Neural cell (in vitro differentiated cells): ENCODE measurements around the gene ZNF892.

GRCh38 chr2:91748537-91749369, 2838.4 kb upstream of the AQP7B start:
- RAMPAGE, long total RNA, result no peak

DNA sequence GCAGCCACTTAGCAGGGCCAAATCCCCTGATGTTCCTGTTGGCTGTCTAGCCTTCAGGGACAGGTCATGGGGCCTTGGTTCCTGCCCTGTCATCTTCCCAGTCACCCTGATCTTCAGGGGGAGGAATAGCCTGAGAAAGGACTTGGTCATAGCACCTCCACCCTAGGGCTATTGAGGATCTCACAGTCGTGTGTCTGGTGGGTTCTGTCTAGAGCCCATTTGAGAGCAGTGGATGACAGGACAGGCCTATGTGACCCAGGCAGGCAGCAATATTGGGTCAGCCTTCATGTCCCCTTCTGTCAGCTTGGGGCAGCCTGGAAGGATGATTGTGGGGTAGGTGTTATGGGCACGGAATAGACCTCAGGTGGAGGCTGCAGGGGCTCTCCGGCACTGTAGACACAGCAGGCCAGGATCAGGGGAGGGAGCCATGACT, 2815.7 kb upstream of the AQP7B start:
- RAMPAGE, long total RNA, result no peak

DNA sequence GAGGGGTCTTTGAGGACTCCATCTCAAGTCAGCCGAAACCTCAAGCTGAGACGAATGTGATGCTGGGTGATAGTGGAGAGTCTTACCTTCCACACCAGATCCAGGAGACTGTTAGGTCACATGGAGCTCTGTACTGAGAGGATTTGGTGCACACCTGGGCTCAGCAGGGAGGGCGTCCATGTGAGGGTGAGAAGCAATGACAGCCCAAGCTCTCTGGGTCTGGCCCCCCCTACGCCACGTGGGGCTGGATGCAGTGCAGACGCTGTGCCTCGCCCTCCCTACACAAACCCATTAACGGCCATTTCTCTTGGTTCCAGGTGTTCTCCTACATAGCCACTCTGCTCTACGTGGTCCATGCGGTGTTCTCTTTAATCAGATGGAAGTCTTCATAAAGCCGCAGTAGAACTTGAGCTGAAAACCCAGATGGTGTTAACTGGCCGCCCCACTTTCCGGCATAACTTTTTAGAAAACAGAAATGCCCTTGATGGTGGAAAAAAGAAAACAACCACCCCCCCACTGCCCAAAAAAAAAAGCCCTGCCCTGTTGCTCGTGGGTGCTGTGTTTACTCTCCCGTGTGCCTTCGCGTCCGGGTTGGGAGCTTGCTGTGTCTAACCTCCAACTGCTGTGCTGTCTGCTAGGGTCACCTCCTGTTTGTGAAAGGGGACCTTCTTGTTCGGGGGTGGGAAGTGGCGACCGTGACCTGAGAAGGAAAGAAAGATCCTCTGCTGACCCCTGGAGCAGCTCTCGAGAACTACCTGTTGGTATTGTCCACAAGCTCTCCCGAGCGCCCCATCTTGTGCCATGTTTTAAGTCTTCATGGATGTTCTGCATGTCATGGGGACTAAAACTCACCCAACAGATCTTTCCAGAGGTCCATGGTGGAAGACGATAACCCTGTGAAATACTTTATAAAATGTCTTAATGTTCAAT, 27.8 kb downstream of the MAL start:
- RAMPAGE, long total RNA, result no peak

DNA sequence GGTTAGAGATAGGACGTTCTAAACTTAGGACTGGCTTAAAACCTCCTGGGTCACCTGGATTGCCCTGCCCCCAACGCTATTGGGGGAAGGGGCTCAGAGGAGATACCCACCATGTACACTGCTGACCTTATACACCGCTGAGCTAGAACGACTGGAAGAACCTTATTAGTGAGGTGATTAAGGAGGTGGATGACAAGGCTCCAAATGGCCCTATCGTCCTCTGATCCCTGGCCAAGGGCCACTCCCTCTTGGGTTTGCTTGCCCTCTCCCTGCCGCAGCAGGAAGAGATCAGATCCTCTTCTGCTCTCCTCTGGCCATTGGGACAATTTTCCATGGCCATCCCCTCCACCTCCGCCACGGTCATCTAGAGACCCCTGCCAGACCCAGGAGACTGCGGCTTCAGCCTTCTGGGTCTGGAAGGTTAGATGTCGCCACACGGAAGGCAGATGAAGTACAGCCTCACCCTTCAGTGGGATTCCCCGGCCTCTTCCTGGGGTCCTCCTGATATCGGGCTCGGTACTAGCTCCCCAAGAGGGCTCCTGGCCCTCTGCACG, 1.2 kb downstream of the ZNF514 start:
- RAMPAGE, long total RNA, result no peak

DNA sequence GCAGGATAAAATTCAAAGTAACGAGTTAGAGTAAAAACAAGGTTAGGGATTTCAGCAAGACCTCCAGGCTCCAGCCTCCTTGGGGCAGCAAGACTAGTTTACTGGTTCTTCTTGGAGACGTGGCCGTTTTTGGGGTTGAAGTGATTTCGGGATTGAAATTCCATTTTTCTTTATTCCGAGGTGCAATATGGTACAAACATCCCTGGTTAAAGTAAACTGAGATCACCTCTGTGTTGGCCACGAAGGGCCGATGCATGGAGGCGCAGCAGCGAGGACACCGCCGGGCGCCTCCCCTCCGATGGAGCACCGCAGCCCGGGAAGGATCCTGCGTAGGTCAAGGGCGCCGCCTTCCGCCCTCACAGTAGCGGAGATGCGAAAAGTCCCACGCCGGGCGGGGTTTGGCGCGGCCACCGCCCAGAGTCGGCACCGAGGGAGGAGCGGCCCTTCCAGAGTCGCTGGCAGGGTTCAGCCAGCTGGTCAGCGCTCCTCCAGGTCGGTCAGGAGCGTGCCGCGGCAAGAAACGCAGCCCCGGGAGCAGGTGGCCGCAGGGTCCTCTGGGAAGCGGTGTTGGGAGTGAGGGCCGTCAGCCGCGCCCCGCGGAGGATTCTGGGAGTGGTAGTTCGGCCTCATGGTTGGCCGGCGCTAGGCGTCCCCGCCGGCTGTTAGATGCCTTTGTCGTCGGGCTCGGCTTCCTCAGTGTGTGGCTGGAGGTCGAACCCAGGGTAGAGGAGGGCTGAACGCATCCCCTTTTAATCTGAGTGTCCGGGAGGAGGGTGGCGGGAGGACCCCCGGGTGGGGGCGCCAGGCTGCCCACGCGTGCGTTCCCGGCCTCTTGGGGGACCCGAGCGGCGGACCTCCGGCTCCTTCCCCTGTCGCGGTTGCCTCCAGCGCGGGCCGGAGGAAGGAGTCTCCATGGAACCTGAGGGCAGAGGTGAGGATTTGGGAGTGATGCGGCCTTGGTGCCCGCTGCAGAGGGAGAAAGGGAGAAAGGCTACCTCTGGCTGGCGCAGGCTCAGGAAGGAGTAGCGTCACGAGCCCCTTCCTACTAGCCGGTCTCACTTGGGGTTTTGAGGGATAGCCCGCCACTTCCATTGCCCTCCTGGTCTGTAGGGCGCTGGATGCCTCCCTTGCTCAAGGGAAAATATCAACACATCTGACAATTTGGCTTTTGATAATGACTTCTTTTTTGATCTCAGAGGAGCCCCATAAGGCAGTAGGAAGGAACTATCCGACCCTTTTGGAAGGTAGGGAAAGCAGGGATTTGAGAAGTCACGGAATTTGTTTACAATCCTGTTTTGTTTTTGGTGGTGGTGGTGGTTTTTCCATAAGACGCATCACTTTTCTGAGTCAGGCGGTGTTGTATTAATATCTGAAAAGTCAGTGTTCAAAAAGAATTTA, at the start of gene ZNF892:
Gene ZNF892 (plus strand): TSS at position 618 of the 1,398 bp plus-strand sequence.
- RAMPAGE, long total RNA, result start-site peak on the minus strand centred at position 544 of the sequence, 28 bp wide, 14 and 89 reads in 2 replicates; start-site peak on the plus strand centred at position 673 of the sequence, 57 bp wide, 295 and 276 reads in 2 replicates; start-site peak on the plus strand centred at position 853 of the sequence, 58 bp wide, 40 and 44 reads in 2 replicates

GRCh38 chr2:95357599-95357912, 45.0 kb upstream of the FAHD2A start:
- RAMPAGE, long total RNA, result no peak

DNA sequence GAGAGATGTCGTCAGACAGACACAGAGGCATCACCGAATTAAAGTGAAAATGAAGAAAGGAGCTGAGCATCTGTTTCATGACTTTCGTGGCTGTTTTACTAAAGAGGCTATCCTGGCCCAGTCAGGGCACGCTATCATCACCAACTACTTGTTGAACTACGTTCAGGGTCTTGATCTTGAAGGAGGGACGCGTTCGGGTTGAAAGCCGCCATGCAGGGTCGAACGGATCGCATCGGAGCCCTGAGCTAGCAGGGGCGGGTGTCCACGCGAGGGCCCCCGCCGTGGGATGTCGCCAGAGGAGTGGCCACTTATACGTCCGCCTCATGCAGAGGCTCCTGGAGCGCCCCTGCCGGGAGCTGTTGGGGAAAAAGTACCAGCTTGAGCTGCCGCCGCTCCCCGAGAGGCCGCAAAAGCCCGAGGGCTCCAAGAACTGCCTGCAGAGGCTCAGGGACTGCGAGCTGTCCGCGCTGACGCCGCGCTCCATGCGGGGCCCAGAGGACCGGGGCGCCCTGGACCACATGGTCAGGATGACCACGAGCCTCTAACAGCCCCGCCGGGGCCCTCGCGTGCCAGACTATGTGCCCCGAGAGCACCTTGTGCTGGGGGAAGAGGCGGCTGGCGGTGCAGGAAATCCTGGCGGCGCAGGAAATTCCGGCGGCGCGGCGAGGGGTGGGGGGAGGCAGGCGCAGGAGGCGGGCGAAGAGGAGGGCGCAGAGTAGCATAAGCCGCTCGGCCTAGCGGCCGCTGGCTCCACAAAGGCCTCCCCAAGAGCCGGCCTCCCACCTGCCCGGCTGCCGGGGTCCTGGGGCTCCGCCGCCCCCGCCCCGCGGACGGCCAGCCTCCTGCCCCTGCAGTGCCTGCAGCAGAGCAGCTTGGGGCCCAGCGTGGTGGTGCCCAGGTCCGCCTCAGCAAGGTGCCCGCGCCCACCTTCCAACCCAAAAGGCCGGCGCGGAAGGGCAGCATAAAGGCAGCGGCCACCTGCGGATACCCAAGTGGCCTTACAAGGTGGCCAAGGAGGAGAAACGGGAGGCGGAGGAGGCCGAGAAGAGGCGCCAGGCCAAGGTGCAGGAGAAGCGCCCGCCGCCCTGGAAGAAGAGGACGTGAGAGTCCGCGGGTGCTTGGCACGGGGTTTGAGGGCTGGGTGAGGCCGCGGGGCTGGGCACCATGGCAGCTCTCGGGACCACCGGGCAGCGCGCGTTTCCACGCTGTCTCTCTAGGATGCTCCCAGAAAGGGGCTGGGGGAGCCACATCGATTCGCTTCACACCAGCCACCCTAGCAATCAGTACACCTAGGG, 42.0 kb upstream of the TRIM43B start:
- RAMPAGE, long total RNA, result no peak

DNA sequence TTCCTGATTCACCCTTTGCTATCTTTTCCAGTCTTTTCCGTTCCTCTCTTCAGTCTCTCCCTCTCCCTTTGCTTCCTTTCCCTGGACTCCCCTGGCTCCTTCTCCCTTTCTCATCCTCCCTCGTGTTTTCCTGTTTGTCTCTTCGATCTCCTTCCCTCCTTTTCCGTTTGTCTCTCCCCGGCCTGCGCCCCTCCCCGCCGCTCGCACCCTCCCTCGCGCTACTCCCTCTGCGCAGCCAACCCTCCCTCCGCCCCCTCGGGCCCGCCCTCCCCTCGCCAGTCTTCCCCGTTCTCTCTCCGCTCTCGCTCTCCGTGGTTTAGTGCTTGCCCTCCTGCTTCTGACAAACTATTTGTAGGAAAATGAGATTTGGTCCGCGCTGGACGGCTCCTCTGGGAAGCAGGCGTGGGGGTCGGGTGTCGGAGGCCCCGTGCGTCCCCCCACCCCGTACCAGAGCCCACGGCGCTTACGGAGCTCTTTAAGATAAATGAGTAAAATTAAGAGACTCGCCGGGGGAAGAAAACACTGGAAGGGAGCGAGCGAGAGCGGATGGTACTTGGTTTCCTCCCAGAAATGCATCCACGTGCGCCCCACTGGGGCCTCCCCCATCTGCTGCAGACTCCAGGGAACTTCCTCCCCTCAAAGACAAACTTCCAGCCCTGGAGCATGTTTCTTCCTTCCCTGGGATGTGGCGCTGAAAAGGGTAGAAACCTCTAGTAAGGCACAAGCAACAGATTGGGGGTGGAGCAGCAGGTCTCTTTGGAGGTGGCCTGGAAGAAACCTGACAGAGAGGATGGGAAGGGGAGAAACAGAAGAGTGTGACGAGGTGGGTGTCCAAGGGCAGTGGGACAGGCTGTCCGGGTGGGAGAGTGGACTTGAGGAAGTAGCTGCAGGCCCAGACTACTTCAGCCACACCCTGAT, 91.0 kb downstream of the TRIM43 start:
- RAMPAGE, long total RNA, result no peak

DNA sequence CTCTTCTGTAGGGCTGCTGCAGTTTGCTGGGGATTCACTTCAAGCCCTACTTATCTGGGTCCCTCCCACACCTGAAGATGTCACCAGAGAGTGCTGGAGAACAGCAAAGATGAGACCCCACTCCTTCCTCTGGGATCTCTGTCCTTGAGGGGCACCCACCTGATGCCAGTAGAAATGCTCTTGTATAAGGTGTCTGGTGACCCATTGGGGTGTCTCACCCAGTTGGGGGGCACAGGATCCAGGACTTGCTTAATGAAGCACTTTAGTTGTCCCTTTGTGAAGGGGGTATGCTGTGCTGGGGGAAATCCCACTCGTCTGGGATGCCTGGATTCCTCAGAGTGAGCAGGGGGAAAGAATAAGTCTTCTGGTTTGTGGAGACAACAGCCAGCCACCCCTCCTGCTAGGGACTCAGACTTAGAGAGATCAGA, 165.9 kb downstream of the ANKRD36C start:
- RAMPAGE, long total RNA, result no peak

DNA sequence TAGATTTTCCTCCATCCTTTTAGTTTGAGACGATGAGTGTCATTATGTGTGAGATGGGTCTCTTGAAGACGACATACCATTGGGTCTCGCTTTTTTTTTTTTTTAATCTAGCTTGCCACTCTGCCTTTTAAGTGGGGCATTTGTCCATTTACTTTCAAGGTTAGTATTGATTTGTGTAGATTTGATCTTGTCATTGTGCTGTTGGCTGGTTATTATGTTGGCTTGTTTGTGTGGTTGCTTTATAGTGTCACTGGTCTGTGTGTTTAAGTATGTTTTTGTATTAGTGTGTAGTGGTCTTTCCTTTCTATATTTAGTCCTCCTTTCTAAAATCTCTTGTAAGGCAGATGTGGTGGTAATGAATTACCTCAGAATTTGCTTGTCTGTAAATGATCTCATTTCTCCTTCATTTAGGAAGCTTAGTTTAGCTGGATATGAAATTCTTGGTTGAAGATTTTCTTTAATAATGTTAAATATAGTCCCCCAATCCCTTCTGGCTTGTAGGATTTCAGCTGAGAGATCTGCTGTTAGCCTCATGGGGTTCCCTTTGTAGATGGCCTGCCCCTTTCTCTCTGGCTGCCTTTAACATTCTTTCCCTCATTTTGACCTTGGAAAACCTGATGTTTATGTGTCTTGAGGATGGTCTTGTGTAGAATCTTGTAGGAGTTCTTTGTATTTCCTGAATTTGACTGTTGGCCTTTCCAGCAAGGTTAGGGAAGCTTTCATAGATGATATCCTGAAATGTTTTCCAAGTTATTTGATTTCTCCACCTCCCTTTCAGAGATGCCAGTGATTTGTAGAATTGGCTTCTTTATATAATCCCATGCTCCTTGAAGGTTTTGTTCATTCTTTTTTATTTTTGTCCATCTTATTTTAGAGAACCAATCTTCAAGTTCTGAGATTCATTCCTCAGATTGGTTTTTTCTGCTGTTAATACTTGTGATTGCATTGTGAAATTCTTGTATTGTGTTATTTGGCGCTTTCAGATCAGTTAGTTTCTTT, 164.2 kb downstream of the ANKRD36C start:
- RAMPAGE, long total RNA, result no peak

- RAMPAGE, long total RNA, result no peak
Measured at GRCh38 chr2:95882228-95882722, 109.3 kb downstream of the ANKRD36C start.

- RAMPAGE, long total RNA, result no peak
Measured at GRCh38 chr2:95992389-95992989, 865 bp upstream of the ANKRD36C start.

- RAMPAGE, long total RNA, result no peak
Measured at GRCh38 chr2:96085104-96085413, 31.3 kb downstream of the ADRA2B start.

- RAMPAGE, long total RNA, result no peak
Measured at GRCh38 chr2:96090891-96091536, 25.4 kb downstream of the ADRA2B start.

GRCh38 chr2:96108248-96109598, 7.6 kb downstream of the ADRA2B start:
- RAMPAGE, long total RNA, result no peak

DNA sequence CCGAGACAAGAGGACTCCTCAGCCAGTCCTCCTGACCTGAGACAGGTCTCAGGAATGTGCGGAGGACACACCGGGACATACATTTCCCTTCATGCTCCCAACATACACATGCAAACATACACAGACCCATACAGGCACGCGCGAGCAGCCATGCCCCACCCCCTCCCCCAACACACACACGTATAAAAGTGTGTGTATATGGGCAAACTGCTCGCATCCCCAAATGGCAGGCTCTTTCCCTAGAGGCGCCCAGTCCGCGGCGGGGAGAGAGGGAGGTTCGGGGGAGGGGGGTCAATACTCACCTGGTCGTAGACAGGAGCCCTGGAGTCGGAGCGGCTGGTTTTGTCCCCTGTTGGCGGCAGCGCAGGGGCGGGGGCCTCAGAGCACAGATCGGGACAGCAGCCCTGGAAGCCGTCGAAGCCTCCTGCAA, 766 bp downstream of the DUSP2 start:
- RAMPAGE, long total RNA, result no peak

DNA sequence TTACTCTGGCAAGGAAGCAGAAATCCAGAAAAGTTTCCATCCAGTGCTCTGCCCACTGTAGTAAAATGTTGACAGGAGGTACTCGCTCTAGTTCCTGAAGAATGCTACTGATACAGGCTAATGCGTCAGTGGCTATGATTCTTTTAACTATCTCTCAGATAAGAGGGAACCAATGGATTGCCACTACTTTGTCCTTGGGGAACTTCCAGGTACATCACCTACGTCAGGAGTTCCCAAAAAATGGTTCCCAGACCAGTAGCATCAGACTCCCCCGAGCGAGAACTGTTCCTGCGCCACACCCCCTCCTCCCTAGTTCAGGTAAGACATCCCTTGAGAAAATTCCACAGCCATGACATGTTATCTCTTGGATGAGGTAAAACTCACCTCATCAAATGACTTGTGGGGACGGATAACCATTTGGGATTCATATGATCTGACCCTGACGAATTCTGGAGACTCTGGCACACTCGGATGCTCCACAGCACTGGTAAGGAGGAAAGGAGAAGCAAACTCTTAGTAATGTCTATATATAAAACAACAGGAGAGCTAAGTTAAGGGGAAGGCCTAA, 16.6 kb downstream of the STARD7 start:
- RAMPAGE, long total RNA, result no peak

- RAMPAGE, long total RNA, result no peak
Measured at GRCh38 chr2:96203180-96203943, 5.3 kb downstream of the STARD7 start.

DNA sequence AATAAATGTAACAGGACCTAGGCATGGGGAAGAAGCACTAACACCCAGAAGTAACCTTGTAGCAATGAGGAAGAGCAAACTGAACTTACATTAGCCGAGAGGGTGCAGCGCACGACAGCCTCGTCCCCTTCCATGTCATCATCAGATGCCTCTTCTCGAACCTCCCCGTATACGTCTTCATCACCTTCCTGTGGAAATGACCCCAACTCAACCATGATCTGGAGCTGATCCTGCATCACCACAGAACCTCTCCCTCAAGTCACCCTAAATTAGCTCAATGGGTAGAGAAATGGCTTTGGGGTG, 6.2 kb downstream of the SNRNP200 start:
- RAMPAGE, long total RNA, result no peak

DNA sequence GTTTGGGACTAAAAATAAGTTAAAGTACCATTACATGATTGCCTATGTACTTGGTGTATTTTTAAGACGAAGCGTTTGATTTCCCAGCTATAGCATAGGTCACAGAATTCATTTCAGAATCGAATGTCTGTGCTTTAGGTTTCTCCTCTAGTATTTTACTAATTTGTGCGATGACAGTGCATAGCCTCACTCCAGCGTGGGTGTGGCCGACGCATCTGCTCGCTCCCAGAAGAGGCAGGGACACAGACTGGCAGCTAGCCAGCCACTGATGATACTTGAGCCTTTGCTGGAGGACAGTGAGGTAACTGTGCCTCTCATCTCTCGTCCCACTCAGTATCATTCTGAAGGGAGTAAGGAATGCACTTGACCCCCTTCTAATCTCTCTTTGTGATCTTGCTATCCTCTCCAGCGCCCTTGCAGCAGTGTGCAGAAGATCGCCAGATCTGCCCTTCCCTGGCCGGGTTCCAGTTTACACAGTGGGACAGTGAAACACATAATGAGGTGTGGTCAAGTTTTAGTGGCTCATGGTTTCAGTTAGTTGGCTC, 17.4 kb downstream of the NCAPH start:
- RAMPAGE, long total RNA, result no peak